Vermiform appendix (tissue), 1 donor: ENCODE data around the genes KLK4, LIM2 and C19orf84.

- PRO-cap: no peak
Observed at GRCh38 chr19:50416761-50417399, 1.9 kb upstream of the SPIB start.

- PRO-cap: no peak
Observed at GRCh38 chr19:50465776-50466881, 10.2 kb upstream of the EMC10 start.

DNA sequence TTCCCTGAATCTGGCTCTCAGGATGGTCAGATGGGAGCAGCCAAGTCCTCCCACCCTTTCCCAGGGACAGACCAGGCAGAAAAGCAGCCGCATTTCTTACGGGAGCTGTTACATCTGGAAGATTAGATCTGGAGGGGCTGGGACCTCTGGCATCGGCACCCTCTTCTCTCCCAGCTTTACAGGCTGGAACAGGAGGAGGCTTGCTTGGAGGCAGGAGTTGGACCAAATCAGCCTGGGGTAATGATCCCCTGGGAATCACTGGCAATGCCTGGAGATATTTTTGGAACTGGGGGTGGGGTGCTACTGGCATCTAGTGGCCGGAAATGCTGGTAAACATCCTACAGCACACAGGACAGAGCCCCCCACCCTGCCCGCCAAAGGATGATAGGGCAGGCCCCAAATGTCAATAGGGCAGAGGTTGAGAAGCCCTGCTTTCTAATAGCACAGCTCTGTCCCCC lies 20.9 kb downstream of the LRRC4B start:
- PRO-cap: no peak

- PRO-cap: no peak
Observed at GRCh38 chr19:50556490-50557062, 11.7 kb downstream of the LRRC4B start.

GRCh38 chr19:50660694-50661602 lies 11.7 kb downstream of the C19orf81 start:
- PRO-cap: no peak

DNA sequence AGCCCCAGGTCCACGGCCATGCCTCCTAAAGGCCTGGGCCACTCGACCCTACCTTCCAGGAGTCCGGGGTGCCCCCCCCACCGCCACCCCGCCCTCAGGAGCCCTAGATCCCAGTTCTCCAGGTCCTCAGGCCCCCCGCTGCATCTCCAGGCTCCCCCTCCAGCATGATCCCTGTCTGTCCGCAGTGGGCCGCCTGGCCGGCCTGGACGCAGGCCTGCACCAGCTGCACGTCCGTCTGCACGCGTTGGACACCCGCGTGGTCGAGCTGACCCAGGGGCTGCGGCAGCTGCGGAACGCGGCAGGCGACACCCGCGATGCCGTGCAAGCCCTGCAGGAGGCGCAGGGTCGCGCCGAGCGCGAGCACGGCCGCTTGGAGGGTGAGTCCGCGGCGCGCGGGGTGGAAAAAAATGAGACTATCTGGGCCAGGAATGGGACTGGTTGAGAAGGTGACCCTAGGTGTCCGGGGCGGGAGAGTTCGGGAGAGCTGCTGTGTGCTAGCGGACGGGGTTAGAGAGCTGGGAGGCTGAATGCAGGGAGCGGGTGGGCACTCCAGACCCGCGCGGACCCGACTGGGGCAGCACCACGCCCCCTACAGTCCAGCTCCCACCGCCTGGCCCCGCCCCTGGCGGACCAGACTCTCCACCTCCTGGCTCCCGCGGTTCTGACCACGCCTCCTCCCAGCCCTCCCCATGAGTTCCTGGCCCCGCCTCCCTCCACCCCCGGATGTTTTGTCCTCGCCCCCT lies 1.2 kb downstream of the CLEC11A start:
- PRO-cap: unidirectional peak, plus-strand start at position 197 of the sequence; bidirectional peak, plus-strand start outside the sequence, minus-strand start at position 567 of the sequence

DNA sequence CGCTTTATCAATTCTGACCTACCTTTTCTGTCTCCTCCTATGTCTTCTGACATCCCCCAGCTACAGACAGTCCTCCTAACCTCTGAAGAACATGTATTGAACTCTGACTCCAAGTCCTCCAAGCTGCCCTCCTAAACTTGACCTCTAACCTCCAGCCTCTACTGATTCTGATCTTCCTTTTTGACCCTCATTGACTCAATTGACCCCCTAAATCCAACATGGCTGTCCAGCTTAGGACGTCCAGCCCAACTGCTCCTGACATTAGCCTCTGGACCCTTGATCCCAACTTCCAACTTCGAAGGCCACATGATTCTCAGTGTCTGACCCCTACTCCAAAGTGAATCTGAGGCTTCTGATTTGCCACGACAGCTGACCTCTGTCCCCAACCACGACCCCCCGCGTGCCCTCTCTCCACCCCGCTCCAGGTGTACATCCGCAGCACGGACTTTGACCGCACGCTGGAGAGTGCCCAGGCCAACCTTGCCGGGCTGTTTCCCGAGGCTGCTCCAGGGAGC lies 1.1 kb downstream of the ACP4 start:
- PRO-cap: no peak

DNA sequence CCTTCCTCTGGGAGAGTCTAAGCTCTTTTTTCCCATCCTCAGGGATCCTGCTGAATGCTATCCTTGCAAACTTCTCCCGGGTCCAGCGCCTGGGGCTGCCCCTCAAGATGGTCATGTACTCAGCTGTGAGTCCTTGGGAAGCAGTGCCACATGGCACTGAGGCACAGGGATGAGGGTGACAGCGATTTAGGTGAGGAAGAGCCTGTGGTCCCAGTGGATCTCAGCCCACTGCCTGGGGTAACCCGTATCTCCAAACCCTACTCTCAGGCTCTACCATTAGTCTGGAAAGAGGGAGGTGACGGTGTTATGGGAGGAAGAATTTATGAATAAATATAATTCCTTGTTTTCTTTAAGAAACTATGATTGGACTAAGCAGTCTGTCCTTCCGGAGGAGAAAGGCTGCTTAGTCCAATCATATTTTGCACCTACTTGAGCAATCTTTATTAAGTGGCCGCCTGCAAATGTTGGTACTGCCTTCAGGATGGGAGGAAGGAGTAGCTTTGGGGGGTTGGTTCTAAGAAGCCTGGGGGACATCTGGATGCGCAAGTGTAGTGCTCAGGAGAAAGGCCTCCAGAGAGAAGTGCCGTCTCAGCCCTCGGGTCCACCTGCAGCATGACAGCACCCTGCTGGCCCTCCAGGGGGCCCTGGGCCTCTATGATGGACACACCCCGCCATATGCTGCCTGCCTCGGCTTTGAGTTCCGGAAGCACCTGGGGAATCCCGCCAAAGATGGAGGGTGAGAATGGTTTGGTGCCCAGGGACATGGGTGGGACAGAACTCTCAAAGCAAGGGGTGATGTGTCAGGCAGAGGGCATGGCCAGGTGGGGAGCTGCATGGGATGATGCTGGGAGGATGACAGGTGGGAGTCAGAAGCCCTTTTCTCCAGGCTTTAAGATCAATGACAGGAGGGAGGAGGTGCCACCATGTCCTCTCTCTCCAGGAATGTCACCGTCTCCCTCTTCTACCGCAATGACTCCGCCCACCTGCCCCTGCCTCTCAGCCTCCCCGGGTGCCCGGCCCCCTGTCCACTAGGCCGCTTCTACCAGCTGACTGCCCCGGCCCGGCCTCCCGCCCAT lies 4.0 kb downstream of the ACP4 start:
- PRO-cap: no peak

GRCh38 chr19:50908937-50909973 lies 1.9 kb downstream of the KLK4 start:
- PRO-cap: unidirectional peak, minus-strand start at chr19:50909380

DNA sequence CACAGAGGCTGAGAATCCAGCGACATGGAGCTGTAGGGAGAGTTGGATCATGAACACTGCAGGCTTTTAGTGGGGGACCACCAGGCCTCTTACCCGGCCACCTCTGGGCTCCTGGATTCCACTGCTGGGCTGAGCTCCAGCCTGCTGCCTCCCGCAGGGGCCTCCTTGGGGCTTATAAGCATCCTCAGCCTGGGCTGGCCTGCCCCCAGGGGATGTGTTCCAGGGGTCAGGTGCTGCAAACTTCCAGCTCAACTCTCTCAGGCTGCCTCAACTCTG lies at the start of gene KLK4:
KLK4 (minus strand) TSS at position 150 of the 276 bp plus-strand sequence.
- PRO-cap: no peak

DNA sequence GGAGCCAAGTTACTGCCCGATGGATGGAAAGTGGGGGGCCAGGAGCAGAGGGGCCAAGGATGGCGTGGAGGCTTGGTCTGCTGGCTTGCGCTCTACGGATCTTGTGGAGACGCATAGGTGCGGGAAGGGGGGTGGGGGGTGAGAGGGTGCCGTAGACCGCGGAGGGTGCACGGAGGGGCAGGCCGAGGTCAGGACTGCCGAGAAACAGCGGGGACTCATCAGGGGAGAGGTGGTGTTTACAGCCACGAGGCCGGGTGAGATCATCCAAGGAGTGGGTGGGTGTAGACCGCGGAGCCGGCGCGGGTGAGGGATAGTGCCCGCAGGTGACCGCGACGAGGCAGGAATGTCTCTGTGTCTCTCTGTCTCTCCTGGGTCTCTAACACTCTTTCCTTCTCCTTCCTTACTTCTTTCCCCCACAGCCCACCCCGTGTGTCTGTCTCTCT lies 1.5 kb upstream of the KLK4 start:
- PRO-cap: no peak

DNA sequence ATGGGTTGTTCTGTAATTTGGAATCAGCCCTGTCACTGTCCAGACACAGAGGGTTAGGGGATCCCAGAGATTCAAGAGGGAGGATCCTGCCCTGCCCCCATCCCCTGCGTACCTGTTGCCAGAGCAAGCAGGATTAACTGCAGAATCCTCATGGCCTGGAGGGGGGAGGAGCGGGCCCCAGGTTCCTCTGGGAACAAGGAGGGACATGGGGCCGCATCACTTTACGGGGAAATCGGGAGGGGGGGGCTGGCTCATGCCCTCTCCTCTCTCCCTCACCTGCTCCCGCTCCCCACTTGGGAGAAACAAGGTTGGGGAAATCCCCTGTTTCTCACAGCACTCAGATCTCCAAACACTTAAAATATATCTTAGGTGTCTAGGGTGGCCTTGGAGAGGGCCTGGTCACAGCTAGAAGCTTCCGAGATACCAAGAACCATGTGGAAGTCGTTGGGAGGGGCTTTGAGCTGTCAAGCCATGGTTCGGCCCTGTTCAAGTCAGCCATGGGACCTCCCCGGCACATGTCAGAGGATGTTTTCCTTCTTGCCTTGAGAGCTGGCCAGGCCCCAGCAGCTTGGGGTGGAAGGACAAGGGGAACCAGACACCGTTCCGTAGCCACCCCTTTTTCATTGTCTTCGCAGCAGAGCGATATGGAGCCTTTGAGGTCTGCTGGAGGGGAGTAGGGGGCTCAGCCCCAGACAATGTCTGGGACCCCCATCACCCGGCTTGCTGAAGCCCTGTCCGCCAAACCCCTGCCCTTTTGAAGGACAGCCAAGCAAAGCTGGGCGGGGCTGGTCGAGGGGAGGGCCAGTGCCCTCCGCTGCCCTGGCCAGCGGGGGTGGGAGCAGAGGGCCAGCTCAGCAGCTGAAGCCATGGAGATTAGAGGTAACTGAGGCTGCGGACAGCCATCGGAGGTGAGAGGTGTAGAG lies 675 bp downstream of the KLK11 start:
- PRO-cap: no peak

DNA sequence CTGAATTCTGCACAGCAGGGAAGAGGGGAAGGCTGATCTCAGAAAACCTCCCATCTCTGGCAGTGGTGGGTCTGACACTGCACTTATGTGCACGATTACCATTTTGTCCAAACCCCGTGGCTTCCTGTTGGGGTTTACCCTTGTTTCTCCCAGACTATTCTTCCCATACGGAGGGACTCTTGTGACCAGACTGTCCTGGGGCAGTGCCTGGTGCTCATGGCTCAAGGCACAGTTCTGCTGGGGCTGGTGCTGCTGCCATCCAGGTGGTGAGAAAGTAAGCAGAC lies 5.2 kb upstream of the SIGLEC9 start:
- PRO-cap: no peak

GRCh38 chr19:51225933-51226580 lies 1.2 kb downstream of the CD33 start:
- PRO-cap: no peak

- PRO-cap: no peak
Observed at GRCh38 chr19:51364023-51364779, 2.0 kb downstream of the ETFB start.

- PRO-cap: no peak
Observed at GRCh38 chr19:51387799-51388278, at the start of gene LIM2. TSS of gene LIM2 (minus strand) at chr19:51387974.

- PRO-cap: unidirectional peak, plus-strand start at chr19:51390664
Observed at GRCh38 chr19:51390394-51391106, at the start of gene C19orf84. TSS of gene C19orf84 (minus strand) at chr19:51390591.

DNA sequence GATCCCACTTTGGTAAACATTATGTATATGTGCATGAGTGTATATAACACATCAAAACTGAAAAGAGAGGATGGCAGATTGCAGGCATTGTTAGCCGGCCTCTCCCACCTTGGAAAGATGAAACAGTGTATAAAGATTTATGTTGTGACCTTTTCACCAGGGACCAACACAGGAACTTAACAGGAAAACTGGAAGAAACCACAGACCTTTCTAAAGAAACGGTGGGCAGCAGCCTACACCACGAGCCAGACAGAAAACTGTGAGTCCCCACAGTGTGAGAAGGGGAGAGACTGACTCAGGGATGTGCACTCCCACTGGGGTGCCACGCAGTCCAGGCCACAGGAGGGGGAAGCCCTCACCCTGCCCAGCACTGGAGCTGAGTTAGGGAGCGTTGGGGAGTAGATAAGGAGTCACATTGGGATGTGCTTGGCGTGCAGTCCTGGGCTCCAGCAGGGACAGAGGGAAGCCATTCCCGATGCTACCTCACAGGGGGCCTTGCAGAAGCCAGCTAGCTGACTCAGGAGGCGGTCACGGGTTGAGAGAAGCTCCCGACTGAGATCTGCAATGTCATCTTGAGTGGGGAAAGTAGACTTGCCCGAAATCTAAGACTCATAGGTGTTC lies 17.5 kb downstream of the SIGLEC8 start:
- PRO-cap: no peak

DNA sequence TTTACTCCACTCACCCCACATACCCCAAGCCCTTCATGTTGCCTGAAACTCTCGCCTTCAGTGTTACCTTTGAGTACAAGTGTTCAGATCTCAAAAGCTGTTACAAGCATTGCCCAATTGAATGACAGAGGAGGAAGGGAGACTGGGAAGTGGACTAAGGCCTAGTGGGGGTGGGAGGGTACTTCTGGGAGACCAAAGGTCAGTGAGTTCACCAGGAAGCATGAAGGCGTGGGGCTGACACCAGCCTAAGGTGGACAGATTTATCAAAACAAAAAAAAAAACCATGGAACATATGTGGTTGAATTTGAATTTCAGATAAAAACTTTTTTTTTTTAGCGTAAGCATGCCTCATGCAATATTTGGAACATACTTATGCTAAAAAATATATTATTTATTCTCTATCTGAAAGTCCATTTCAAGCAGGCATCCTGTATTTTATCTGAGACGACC lies 6.2 kb upstream of the SIGLEC12 start:
- PRO-cap: no peak

- PRO-cap: bidirectional peak, plus-strand start at chr19:51688437, minus-strand start at chr19:51688457
Observed at GRCh38 chr19:51688361-51689091, 4.6 kb upstream of the SPACA6 start.